Daoy (cell line): ENCODE data around the genes TMEM94 and UNK.

DNA sequence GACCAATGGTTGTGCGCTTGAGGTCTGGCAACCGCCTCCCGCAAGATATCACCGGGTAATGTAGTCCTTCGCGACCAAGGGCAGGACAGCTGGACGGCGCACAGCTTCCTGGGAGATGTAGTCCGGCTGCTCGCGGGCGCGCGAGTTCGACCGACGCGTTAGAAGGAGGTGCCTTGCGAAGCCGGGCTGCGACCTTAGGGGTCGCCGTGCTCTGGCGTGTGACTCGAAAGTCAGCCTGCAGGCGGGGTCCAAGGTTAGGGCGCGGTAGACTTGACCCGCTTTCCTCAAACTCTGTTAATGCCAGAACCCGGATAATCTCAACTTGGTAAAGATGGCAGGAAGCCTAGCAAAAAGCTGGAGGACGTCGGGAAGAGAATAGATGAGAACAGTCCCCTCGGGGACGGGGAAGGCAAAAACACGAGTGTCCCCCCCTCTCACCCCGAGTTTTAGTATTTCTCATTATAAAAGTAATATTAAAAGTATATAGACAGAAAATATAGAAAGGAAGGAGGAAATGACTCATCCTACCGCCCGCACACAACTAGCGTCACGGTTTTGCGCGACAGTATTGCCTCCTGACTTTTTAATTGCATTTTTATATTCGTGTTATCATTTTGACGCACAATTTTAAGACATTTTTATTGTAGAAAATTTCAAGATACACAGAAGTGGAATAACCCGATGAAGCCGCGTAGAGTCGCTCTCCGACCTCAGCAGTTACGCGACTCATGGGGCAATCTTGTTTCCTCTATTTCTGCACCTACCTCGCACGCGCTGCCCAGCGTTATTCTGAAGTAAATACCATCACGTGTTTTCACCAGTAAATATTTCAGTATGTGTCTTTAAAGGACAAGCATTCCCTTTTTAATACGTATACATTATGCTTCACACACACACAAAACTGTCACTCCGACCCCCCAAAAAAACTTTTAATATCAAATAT, 534 bp upstream of the SLC25A19 start:
- RAMPAGE, long total RNA: no peak

DNA sequence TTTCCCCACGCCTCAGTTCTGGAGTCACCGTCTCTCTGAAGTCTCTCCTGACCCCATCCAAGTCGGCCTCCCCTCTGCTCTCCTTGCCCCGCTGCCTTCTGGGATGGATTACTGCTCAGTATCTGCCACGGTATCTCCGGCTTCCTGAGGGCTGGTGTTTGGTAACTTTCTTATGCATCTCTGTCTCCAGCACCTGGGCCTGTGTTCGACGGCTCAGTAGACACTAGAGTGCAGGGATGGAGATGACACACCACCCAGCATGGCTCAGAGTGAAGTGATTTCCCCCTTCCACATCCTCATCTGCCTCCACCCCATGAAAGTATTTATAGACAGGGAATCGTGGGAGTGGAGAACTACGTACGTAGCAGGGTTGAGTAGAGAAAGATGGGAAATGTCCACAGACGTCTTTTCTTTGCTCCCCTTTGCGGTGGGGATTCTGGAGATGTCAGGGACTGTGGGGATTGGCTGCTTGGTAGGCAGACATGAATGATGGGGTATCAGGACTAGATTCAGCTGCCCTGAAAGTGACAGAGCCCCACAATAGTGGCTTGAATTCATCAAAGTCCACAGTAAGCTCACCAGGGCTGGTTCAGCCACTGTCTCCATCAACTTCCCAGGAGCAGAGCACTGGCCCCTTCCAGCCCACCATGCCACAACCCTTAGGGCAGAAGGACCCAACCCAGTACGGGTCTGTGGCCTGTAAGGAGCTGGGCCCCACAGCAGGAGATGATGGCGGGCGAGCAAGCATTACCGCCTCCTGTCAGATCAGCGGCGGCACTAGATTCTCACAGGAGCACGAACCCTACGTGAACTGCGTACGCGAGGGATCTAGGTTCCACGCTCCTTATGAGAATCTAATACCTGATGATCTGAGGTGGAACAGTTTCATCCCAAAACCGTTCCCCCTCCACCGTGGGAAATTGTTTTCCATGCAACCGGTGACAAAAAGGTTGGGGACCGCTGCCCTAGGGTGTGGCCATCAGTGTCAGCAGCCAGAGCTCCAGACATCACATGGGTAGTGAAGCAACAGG, 12.0 kb upstream of the SLC25A19 start:
- RAMPAGE, long total RNA: no peak

- RAMPAGE, long total RNA: no peak
Measured at GRCh38 chr17:75371924-75372980, 33.2 kb downstream of the GRB2 start.

DNA sequence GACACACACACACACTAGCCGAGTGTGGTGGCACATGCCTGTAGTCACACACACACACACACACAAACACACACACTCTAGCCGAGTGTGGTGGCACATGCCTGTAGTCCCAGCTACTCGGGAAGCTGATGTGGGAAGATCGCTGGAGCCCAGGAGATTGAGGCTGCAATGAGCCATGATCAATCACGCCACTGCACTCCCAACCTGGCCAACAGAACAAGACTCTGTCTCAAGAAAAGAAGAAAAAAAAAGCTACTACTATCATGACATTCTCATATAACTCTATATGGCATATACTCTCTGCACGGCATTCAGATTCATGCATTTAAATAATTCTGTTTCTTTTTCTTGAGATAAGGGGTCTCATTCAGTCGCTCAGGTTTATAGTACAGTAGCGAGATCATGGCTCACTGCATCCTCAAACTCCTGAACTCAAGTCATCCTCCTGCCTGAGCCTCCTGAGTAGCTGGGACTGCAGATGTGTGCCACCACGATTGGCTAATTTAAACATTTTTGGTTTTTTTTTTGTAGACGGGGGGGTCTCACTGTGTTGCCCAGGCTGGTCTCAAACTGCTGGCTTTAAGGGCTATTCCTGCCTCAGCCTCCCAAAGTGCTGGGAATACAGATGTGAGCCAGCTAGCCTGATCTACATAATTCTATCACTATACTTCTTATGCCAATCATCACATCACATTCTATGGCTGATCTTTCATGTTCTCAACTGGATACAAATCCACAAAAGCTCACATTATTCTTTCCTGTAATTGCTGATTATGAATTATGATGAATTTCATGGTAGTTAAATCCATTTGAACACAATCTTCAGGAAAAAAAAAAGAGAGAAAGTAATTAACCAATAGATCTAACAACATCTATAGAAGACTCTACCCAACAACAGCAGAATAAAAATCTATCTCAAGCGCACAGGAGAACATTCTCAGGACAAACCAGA, 30.6 kb downstream of the GRB2 start:
- RAMPAGE, long total RNA: no peak

- RAMPAGE, long total RNA: no peak
Measured at GRCh38 chr17:75456314-75456767, at the start of gene TMEM94. TSS of gene TMEM94 (plus strand) at chr17:75456635.

DNA sequence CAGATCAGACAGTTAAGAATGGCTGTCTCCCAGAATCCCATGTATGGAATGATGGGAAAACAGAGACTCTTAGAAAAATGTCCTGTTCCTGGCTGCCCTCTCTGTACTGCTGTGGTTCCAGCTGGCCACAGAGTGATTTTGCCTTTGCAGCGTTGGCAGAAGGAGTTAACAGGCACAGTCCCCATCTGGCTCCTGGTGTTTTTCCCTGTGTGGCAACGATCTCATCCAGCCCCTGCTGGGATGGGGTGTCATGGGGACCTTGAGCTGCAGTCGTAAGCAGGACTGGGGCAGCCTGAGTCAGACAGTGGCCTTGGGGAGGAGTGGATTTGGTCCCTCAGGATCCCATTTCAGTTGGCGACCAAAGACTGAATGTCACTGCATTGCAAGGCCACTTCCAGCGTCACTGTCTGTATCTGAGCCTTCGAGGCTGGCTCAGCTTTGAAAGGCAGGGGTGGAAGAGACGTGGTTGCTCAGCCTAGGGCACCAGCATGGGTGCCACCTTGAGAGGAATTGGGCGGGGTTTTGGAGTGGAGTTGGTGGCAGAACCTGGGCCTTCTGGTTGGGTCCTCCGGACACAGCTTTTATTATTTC, 11.9 kb downstream of the TMEM94 start:
- RAMPAGE, long total RNA: no peak

DNA sequence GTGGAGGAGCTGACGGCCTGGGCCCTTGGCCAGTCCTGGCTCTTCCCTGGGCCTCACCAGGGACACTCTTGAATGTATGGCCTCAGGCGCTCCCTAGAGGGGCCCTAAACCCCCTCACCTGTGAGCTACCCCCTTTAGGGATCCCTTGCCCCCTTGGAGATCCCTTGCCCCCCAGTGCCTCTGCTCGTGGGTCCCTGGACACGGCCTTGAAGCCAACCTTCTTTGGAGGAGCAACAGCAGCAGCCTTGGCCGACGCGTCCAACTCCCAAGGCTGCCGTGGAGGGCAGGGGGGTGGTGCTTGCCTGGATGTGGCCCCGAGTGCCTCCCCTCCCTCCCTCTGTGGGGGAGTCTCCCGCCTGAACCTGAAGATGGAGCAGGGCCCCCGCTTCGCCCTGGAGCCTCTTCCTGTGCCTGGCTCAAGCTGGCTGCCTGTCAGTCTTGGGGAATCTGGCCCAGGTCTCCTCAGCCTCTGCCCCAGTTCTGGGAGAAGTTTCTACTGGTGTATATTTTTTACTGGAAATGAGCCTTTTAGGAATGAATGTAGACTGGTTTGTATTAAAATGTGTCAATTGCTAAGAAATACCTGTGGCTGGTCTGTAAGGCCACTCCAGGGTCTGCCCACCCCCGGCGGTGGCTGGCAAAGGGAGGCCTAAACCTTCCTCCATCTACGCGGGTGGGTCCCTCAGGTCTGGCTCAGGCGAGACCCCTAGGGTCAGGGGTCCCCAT, 15.7 kb downstream of the CASKIN2 start:
- RAMPAGE, long total RNA: no peak

- RAMPAGE, long total RNA: no peak
Measured at GRCh38 chr17:75501237-75502367, 13.7 kb downstream of the CASKIN2 start.

GRCh38 chr17:75509735-75510521, 5.4 kb downstream of the CASKIN2 start:
- RAMPAGE, long total RNA: no peak

- RAMPAGE, long total RNA: no peak
Measured at GRCh38 chr17:75557934-75558338, 29.7 kb upstream of the MYO15B start.

DNA sequence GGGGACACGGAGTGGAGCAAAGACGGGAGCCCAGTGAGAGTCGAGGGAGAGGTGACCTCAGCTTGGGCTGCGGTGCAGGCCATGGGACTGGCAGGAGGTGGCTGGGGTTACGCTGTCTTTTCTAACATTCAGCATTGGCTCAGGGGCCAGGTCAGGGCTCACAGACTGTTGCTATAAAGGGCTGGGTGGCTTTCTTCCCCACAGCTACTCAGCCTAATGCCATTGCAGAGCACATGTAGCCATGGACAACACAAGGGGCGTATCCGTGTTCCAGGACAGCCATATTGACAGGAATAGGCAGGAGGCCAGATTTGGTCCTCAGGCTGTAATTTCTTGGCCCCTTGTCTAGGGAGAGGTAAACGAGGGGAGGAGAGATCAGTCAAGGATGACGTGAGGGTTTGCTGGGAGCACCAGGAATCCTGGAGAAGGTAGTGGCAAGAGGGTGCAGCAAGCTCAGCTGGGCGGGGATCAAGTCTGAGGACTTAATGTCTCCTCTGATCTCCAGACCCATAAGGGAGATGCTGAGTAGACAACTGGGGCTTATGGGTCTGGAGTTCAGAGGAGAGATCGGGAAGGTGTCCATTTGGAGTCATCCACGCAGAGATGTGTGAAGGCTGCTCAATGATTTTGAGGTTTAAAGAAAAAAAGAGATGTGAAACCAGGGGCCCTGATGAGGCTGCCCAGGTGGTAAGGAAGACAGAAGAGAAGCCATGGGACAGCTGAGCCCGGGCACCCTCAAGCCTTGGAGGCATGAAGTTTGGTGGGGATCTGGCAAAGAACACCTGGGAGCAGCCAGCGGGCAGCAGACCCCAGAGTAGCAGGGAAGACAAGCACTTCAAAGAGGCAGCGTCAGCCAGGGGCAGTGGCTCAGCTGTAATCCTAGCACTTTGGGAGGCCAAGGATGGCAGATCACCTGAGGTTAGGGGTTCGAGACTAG, 21.0 kb upstream of the MYO15B start:
- RAMPAGE, long total RNA: no peak

GRCh38 chr17:75606735-75607186, 19.2 kb downstream of the MYO15B start:
- RAMPAGE, long total RNA: no peak

GRCh38 chr17:75639304-75639796, 6.1 kb downstream of the SMIM5 start:
- RAMPAGE, long total RNA: no peak

GRCh38 chr17:75723768-75724769, 2.8 kb downstream of the ITGB4 start:
- RAMPAGE, long total RNA: no peak

DNA sequence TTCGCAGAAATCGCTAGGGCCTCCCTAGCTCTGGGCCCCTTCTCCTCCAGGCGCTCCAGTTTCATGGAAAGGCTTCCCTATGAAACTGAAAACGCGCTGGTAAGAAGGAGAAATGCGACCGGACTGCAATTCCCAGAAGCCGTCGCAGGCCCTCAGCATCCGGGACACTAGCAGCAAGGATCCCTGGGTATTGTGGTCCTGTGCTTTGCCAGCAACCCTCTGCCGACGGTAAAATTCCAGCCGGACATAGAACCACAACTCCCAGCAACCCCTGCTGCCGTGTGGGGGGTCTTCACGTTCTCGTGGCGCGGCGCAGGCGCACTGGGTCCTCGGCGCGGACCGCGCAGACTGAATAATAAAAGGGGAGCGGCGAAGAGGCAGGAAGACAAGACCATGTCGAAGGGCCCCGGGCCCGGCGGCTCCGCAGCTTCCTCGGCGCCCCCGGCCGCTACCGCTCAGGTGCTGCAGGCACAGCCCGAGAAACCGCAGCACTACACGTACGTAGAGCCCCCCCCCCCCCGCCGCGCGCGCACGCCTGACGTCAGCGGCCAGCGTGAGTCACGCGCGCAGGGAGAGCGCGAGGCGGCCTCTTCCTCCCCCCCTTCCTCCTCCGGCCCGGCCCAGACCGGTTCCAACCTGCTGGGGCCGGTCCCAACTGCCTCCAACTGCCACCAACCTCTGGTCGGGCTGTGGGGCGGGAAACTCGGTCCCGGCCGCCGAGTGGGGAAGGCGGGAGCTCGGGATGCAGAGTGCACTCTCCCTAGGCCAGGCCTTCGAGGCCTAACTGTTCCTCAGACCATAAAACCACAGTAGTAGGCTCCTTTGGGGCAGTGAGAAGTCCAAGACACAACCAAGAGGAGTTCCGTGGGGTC, at the start of gene UNK:
UNK (plus strand) TSS at position 319 of the 872 bp plus-strand sequence.
- RAMPAGE, long total RNA: start-site peak on the plus strand centred at position 356 of the sequence, 51 bp wide, 34 and 21 reads in 2 replicates

DNA sequence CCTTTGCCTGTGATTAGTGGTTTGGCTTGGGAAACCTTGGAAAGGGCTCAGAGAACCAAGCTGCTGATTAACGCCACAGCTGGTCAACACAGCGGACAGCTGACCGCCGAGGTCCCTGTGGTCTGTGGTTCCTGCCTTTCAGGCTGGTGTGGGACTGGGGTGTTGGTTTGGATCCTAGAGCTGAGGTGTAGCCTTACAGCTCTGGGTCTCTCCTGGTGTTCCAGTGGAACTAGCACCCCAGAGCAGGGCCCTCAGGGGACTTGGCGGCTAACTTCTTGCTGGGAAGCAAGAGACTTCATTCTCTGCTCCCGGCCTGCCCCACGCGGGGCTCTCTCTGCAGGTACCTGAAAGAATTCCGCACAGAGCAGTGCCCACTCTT, 24.8 kb downstream of the UNK start:
- RAMPAGE, long total RNA: no peak

- RAMPAGE, long total RNA: no peak
Measured at GRCh38 chr17:75844811-75845706, 855 bp upstream of the UNC13D start.

DNA sequence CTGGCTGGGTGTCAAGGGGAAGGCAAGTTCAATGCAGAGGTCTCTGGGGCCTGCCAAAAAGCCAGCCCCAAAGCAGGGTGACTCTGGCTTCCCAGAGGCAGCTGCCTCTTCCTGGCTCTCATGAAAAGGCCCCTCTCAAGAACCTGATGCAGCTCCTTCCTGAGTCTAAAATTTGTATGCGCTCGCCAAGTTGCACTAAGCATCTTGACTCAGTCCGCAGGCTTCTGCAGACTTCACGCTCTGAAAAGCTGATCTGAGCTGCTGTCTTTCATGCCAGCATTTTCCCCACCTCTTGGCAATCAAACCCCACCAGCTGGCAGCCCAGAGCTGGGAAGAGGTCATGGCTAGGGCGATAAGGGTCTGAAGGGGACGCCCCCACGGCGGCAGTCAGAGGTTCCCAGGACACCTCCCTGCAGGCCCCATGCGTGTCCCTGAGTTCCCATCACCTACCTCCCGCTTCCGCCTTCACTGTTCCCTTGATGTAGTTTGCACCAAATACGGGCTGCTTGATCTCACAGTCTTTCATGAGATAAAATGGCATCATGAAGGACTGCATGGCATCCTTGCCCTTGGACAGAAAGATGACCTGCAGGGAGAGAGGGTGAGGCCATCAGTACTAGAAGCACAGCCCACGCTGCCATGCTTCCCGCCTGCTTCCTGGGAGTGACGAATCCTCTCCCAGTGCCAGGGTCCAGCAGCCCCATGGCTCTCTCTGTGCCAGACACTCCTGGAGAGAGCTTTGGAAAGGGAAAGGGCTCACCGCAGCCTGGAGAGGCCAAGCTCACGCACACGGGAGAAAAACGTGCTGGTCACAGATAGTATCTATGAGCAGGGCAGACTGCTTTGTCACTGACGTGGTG, 5.2 kb upstream of the UNC13D start:
- RAMPAGE, long total RNA: no peak

DNA sequence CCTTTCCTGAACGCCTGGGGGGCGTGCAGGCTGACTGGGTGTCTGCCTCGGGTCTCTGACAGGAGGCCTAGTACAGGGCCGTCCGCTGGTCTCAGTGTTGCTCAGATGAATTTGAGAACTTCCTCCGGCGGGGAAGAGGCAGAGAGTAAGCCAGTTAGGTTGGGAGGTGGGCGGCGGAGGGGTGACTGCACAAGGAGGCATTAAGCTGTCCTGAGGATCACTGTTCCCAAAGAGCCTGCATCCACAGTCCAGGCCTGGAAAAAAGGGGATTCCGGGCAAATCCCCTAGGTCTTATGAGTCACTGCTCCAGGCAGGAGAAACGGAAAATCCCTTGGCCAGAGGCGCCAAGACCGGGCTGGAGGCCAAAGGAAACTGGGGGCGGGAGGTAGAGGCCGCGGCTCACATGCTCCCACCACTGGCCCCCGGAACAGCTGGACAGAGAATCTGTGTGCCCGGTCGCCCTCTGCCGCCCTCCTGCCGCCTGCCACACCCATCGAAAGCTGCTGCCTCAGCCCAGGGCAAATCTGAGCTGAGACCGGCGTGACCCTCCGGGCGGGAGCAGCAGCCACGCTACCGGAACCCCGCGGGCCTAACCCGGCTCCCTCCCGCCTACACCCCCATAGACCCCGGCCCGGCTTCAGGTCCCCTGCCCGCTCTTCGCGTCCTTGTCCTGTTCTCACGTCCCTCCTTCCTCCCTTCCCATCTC, 1.2 kb downstream of the TRIM47 start:
- RAMPAGE, long total RNA: no peak

DNA sequence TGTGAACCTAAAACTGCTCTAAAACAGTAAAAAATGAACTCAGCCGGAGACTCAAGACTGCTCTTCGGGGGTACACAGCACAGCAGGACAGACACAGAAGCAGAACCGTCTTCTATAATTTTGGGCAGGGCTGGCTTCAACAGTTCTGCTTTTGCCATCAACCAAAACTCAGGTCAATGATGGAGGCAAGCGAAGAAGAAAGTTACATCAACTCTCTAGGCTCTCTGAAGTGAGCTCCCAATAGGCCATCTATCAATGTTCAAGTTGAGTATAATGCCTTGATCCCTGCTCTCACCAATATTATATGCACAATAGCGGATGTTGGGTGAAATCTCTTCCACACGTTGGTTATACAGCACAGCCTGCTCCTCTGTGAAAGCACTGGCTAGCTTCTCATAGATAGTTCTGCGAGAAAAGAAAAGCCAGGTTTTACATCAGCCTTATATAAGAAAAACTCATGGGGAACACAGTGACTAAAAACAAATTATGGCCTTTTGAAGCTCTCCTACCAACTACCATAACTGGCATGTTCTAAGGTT, 11.4 kb downstream of the SRP68 start:
- RAMPAGE, long total RNA: no peak